ENCODE measurements around a stretch of chr2.

GRCh38 chr2:44544030-44544828 lies 182.5 kb downstream of the CAMKMT start:
- PRO-cap, result no peak
- RAMPAGE, long total RNA, result no peak
- RRBS, result no CpG with 5 or more reads among the region's 1 CpG

DNA sequence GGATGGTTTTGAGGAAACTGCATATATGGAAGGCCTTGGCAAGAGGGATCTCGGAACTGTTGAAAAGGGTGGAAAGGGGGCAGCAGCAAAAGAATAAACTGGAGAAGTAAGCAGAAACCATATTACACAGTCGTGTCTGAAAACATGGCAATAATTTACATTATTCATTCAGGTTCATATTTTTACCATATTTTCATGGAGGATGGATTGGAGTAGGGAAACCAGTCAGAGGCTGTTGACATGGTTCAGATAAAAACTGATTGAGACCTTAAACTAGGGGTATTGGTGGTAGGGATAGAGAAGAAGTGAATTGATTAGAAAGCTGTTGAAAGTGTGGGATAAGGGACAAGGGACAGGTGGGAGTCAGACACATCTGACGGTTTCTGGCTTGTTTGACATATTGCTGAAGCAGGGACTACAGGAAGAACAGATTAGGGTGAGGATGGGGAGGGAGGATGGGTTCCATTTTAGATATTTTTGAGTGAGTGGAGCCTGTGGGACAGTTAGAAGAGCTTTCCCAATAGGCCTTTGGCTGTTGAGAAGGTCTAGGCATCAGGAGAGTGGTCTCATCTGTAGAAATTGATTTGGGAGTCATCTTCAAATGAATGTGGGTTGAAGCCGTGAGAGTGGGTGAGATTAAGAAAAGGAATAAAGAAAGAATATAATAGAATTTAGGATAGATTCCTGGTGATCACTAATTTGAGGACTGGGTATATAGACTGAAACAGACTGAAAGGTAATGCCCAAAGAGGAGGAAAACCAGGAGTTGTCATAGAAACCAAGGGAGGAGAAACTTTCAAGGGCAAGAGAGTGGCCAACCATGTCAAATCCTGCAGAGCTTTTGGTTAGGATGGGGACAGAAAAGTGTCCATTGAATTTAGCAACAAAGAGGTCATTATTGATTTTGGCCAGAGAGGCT lies 193.5 kb downstream of the CAMKMT start:
- PRO-cap, result no peak
- RAMPAGE, long total RNA, result no peak
- RRBS, result no CpG with 5 or more reads among the region's 4 CpGs

DNA sequence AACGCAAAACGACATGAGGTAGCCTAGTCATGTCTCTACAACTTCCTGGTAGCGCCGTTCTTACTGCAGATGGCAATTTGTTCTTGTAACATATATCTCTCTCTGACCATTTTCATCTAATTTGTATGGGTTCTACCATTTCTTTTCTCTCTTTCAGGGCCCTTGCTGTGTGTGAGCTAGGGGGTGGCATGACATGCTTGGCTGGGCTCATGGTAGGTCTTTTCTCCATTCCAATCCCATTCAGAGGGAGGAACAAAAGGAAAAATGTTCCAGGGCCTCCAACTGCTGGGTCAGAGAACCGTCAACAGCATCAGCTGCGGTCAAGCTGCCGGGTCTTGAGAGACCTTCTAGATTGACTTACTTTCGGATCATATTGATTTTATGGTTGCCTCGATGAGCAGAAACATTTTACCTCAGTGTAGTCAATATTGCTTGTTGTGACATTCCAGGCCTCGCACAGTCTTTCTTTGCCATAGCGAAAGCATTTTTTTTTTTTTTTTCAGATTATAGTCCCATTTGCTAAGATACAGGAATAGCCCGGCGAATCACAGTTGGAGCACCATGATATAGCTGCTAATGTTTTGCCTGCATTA lies 235.3 kb upstream of the SIX3 start:
- PRO-cap, result no peak
- RAMPAGE, long total RNA, result no peak
- RRBS, result no CpG with 5 or more reads among the region's 13 CpGs

DNA sequence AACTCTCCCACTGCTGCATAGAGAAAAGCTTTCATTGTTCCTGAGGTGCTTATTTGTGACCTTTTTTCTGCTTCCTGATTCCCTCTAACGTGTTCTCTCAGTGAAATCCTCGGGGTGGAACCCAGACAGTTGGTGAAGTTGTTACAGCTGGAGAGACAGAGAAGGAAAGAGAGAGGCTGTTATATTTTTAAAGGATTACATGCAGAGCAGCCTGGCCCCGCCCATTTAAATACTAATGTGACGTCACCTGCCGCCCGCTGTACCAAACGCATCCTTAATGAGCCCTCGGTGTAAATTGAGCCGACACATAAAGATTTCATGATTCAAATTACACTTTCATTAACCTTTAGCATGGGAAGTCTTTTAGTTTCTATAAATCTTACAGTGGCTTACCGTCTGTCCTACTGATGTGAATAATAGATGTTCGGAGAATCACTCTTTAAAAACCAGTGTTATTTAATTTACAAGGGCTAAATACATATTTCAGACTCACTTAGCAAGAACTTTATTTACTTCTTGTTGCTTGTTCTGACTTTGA lies 164.0 kb upstream of the SIX3 start:
- PRO-cap, result no peak
- RAMPAGE, long total RNA, result no peak
- RRBS, result no CpG with 5 or more reads among the region's 11 CpGs

DNA sequence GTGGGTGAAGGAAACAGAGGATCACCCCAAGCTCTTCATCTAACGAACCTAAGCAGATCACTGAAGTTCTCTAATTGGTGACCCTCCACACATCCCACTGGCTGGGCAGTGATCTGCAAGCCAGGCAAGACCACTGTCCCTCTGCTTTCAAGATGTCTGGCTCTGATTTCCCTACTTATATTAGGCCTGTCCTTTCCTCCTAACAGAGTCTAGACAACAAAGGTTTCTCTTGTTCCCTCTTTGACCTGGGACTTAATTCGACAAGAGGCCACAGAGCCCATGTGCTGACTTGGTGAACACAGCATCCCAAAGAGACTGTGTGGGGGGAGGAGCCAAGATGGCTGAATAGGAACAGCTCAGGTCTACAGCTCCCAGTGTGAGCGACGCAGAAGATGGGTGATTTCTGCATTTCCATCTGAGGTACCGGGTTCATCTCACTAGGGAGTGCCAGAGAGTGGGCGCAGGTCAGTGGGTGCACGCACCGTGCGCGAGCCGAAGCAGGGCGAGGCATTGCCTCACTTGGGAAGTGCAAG lies 66.2 kb upstream of the SIX2 start:
- PRO-cap, result no peak
- RAMPAGE, long total RNA, result no peak
- RRBS, result no CpG with 5 or more reads among the region's 12 CpGs

DNA sequence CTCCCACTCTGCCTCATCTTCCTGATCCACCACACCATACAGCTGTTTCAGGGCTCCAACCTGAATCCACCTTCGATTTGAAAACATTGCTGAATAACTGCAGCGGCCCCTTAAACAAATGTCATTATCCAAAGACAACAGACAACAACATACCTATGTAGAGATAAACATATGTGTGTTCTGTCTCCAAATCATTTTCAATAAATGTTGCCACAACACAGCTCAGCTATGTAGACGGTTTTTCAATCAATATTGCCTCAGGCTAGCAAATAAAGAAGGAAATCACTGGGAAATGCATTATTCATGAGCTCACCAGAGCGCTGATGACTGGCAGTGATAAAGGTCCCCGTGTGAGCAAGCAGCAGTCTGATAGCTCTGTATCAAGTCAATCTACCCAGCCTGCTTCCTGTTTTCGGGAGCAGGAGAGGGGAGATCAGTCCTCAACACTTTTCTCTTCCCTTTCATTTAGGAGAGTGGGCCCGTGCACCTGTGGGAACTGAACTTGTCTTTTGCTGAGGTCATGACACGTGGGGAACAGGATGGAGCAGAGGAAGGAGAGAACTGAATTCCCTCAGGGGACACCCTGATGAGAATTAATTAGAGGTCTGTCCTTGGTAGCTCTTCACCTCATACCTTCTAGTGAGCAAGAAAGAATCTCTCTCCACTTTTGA lies 253.8 kb upstream of the SIX2 start:
- PRO-cap, result no peak
- RAMPAGE, long total RNA, result no peak
- RRBS, result no CpG with 5 or more reads among the region's 8 CpGs

DNA sequence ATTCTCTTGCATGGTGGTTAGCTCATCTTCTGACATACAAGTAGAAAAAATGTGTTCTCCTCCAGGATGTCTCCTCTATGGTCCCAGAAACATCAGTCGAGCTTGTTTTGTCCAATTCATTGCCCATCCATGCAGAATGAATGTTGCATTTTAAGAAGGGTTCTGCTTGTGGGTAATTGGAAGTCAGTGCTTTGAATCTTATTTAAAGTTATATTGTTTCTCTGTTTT lies 1.4 kb downstream of the PRKCE start:
- PRO-cap, result no peak
- RAMPAGE, long total RNA, result no peak
- RRBS, result no CpG with 5 or more reads among the region's 1 CpG

DNA sequence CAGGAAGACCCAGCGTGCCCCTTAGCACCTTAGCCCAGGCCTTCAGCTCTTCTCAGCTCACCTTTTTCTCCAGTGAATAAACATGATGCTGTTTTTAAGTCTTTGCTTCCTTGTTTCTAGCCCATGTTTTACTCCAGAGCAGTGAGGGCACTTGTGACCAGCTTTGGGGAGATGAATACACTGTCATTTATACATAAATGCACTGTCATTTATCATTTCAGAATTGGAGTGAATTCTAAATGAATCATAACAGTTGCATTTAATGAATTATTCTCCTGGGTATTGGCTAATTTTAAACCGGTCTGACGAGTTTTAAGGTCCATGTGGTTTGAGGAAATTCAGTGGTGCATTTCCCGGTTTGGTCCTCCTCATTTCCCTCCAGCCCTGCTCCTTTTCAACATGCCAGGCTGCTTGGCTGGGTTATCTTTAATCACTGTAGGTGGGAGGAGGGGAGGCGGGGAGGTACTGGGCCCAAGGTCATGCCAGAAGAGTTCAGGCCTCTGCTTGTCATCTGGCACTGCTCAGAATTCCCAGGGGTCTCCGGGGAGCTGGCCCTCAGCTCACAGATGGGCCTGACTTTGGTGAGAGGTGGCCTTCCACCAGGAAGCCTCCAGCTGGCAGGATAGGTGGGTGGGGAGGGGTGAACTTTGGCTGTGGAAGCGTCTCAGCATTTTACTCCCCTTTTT lies 23.9 kb downstream of the PRKCE start:
- PRO-cap, result no peak
- RAMPAGE, long total RNA, result no peak
- RRBS, result 24% methylated on average over 2 of the region's 7 CpGs

DNA sequence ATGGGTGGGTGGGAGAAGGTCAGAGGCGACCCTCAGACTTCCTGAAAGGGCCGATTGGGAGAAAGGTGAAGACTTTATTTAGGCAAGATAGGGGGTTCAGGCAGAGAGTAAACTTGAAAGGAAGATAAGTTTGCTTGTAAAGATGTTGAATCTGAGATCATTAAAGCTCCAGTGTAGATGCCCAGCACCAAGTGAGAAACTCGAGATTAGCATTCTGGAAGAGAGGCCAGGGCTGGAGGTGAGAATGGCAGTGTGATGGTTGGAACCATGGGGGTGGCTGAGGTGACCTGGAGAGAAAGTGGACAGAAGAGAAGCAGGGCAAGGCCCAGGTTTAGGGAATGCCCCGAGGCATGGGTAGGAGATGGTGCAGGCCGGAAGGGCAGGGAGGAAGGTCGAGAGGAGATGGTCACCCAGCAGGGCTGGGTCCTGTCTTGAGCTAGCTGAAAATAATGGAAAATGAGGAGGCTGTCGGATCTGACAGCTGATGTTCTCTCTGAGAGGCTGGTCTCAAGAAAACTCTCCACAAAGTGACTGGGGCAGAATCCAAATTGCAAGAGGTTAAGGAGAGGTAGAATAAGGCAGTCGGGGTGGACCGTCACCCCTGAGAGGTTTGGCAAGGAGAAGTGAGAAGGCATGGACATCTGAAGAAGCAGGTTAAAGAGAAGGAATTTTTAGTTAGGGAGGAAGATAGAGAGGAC lies 41.8 kb downstream of the PRKCE start:
- PRO-cap, result no peak
- RAMPAGE, long total RNA, result no peak
- RRBS, result no CpG with 5 or more reads among the region's 9 CpGs

DNA sequence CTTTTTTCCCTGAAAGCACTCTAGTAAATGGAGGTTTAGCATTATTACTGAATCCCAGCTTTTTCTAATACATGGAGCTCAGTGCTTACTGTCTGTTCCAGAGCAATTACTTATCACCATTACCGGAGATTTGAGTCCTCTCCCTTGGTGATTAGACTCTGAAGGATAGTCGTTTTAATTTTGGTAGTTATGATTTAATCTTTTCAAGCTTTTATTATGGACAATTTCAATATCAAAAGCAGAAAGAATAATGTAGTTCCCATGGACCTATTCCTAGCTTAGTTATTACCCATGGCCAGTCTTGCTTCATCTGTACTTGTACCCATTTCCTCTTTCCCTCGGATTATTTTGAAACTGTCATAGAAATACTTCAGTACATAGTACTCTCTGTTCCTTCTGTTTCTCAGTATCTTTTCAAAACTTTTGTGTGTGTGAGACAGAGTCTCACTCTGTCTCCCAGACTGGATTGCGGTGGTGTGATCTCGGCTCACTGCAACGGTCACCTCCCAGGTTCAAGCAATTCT lies 238.6 kb downstream of the PRKCE start:
- PRO-cap, result no peak
- RAMPAGE, long total RNA, result no peak
- RRBS, result no CpG with 5 or more reads among the region's 6 CpGs

GRCh38 chr2:45928879-45929555 lies 277.5 kb downstream of the PRKCE start:
- PRO-cap, result no peak
- RAMPAGE, long total RNA, result no peak
- RRBS, result no CpG with 5 or more reads among the region's 18 CpGs

DNA sequence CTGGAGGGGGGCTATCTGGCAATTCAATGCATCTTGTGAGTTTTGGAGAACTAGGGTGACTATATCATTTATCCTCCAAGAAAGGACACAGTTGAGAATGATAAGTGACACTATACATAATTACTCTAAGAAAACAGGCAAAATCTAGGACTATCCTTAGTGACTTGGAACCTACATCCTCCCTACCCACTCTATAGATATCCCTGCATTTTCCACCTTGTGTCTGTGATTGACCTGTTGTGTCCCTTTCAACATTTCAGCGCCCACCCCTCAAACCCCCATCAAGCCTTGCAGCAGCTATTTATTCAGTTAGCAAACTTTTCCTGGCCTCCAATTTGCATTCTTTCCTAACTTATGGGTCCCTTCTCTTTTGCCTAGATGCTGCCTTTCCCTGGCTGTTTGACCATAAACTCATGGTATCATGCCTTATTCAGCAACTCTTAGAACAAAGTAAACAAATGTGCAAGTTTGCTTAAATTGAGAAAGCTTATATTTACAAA lies 286.9 kb downstream of the PRKCE start:
- PRO-cap, result no peak
- RAMPAGE, long total RNA, result no peak
- RRBS, result no CpG with 5 or more reads among the region's 1 CpG

GRCh38 chr2:45964243-45964952 lies 312.9 kb downstream of the PRKCE start:
- PRO-cap, result no peak
- RAMPAGE, long total RNA, result no peak
- RRBS, result no CpG with 5 or more reads among the region's 7 CpGs

DNA sequence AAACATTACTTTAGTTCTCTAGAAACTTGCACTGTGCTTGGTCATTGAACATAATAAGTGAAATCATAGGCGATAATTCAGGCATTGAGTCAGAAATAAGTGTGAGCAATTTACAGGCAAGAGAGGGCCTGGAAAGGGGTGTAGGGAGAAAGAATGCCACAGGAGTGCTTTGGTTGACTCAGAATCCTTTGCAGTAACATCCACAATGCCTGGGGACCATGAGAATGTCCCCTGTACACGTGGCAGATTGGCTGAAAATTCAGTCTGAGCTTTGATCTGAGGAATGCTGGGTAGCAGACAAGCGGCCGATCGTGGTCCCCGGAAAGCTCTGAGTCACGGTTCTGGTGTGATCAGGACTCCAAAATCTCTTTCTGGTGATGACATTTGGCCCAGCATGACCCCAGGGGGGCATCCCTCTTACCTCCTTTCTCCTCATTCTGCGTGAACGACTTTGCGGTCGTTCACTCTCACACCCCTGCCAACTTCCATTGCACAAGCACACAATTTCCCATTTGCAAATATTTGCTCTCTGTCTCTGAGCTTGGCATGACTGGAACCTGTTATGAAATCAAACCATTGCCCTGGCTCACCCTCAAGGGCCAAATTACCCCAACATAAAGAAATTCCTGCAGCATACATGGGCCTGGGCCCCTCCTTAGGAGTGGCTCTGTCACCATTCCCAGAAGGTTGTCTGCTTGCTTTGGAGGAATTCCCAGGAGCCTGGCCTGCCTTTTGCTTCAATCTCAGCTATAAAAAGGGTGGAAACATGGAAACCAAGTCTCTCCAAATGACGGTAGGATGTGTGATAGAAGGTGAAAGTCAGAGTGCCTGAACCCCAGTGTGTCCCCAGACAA lies 305.0 kb upstream of the EPAS1 start:
- PRO-cap, result no peak
- RAMPAGE, long total RNA, result no peak
- RRBS, result no CpG with 5 or more reads among the region's 12 CpGs

DNA sequence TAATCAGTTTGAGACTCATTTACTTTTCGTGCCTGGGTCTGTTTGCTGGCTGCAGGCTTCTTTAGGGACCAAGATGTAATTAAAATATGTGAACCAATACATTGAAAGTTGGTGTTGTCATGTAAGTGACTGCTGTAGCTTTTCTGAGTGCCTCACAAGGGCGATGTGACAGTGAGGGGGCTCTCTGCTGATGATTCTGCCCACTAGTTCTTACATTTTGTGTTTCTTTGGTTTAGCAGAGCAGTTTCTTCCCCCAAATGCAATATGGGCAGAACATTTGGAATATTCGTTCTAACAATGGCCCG lies 2.8 kb downstream of the EPAS1 start:
- PRO-cap, result no peak
- RAMPAGE, long total RNA, result no peak
- RRBS, result no CpG with 5 or more reads among the region's 4 CpGs

DNA sequence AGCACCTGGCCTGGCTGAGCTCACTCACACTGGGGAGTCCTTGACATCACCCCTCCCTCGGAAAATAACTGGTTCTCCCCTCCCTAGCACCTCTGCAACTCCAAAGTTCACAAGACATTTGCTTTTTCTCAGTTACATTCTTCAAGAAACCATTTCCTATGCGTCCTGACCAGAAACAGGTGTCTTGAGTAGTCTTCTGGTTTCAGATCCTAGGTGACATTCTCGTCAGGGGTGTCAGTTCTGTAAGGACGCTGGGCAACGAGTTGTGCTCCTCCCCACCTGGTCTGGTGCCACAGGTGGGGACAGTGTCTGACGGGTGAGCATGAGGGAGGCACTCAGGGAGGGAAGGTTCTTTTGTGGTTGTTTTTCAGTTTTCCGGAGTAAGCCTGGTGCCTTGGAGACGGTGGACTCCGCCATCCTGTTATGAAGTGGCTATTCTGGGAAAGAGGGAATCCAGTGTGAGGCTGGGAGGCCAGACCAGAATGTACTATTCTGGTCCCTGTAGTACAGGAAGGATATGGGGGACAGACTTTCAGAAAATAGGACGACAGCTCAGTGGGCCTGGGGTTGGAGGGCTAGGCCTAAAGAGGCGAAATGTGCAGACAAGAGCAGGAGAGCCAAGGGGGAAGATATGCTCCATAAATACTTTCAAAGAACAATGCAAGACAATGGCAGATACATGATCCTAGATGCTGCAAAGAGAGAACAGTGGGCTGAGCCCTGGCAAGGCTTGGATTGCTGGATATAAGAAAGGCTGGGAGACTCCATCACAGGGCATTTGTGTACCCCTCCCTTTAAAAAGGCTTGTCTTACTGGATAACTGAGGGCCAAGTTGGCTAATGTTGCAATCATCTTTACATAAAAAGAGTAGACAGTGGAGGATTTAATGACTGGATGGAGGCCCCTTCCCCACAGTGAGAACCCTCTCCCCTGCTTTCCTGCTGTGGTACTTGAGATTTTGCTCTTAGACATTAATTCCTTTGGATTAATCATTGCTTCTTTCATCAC lies 50.7 kb downstream of the EPAS1 start:
- PRO-cap, result no peak
- RAMPAGE, long total RNA, result no peak
- RRBS, result no CpG with 5 or more reads among the region's 11 CpGs

- PRO-cap, result unidirectional peak, plus-strand start at chr2:46348696
- RAMPAGE, long total RNA, result no peak
- RRBS, result no CpG with 5 or more reads among the region's 1 CpG
Observed at GRCh38 chr2:46348631-46348841, 51.3 kb downstream of the EPAS1 start.

DNA sequence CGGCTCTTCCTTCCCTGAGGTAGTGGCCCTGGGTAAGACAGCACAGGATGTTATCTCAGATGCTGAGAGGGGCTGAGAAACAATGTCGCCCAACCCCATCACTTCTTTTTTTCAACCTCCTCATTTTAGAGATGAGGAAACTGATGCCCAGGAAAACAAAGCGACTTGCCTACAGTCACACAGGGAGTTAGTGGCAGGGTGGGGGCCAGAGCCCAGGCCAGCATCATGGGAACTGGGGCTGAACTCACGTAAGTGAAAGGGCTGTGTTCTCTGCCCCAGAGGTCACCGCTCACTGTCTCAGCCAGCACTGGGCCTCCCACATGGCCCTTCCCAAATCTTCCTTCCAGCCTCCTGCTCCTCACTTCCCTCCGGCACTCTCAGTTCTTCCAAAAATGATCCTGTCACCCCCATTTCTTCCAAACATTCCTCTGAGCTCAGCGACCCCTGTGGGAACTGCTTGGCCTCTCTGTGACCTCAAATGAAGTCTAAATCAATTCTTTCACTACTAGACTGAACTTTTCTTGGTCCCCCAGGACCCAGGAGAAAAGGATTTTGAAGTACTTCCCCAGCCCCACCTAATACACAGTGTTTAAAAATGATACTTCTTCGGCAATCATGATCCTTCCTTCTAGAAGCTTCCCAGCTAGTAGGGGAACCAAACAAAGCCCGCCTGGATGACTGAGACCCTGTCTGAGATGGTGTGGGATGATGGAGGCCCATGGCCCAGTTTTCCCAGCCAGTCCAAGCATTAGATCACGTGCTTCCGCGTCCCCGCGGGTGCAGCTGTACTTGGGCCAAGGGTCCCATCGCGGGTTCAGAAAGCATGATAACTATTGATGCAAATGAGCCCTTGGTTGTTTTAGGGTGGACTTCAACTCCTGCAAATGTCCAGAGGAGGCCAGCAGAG lies 91.8 kb downstream of the EPAS1 start:
- PRO-cap, result no peak
- RAMPAGE, long total RNA, result no peak
- RRBS, result no CpG with 5 or more reads among the region's 16 CpGs

DNA sequence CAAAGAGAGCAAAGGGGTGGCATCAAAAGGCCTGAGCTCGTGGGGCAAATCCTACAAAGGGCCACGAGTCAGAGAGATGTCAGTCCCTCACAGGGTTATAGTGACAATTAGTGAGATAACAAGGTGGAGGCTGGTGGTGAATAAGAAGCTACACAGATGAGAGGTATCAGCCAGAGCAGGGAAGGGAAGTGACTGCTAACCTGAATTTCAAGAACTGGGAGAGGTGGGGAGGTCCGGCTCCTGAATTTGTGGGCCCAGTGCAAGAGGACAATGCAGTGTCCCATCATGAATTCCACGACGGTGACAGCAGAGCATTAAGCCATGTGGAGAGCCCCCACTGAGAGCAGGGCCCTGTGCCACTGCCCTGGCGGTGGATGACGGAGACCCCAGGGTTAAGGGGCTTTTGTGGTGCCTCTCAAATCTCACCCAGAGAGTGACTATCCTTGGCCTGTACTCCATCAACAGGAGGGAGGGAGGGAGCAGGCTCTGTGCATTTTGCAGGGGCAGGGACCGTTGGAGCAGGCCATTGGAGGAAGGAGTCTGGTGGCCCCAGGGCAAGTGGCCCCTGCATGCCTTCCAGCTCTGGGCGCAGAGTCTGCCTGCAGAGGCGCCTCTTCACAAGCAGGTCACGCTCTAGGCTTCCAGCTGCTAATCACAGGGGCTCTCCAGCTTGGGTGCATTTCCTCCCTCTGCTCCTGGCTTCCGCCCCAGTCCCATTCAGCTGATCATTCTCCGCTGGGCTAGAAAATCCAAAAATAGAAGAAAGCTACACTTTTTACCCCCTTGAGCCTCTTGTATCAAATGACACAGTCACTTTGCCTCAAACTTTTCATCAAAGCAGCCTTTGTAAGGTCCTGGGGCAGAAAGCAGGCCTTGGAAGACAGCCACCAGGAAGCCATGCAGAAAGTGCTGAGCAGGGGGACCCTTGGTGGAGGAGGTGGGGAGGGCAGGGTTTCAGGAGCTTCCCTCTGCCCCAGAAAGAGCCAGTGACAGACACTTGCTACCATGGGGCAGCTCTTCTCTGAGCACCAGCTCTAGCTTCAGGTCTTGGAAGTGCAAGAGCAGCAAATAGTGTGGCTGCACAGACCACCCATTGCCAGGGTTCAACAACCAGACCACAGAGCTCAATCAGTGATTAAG lies 51.8 kb upstream of the RHOQ start:
- PRO-cap, result no peak
- RAMPAGE, long total RNA, result no peak
- RRBS, result no CpG with 5 or more reads among the region's 13 CpGs

GRCh38 chr2:46535235-46535924 lies 6.9 kb upstream of the RHOQ start:
- PRO-cap, result no peak
- RAMPAGE, long total RNA, result no peak
- RRBS, result no CpG with 5 or more reads among the region's 1 CpG